Type B pancreatic cell (in vitro differentiated cells): ENCODE data around the genes PROKR2 and SLX4IP.

- PRO-cap, result no peak
These were observed 23.9 kb downstream of the CDS2 start for GRCh38 chr20:5150659-5151105.

GRCh38 chr20:5189712-5190572 is 63.1 kb downstream of the CDS2 start:
- PRO-cap, result no peak

GRCh38 chr20:5265388-5265587 is 51.5 kb downstream of the PROKR2 start:
- PRO-cap, result no peak

GRCh38 chr20:5316382-5317197 is at the start of gene PROKR2:
Gene PROKR2, minus strand, starts transcription at chr20:5316954.
- PRO-cap, result unidirectional peak, minus-strand start at chr20:5316954

DNA sequence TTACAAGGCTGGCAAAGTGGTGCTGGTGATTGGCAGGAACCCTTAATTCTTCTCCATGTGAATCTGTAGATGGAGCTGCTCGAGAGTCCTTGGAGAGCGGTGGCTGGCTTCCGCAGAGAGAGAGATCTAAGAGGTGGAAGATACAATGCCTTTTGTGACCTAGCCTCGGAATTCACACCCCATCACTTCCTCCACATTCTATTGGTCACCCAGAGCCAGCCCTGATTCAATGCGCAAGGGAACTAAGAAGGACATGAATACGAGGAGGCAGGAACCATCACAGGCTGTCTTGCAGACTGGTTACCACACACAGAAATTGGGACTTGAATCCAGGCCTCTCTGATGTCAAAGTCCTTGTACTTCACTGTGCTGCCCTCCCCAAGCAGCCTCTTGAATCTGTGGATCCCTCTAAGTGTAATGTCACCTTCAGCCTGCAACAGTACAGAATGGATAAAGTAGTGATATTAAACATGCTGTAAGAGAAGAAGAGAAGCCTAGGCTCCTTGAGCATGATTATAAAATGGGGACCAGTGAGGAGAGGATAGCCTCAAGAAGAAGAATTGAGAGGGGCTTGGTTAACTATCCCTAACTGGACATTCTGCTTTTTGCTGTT is 129.0 kb upstream of the PROKR2 start:
- PRO-cap, result no peak

GRCh38 chr20:5574605-5575061 is 36.2 kb downstream of the GPCPD1 start:
- PRO-cap, result no peak

- PRO-cap, result no peak
These were observed 7.5 kb downstream of the CHGB start for GRCh38 chr20:5918872-5919224.

- PRO-cap, result no peak
These were observed 8.0 kb downstream of the TRMT6 start for GRCh38 chr20:5942307-5942833.

DNA sequence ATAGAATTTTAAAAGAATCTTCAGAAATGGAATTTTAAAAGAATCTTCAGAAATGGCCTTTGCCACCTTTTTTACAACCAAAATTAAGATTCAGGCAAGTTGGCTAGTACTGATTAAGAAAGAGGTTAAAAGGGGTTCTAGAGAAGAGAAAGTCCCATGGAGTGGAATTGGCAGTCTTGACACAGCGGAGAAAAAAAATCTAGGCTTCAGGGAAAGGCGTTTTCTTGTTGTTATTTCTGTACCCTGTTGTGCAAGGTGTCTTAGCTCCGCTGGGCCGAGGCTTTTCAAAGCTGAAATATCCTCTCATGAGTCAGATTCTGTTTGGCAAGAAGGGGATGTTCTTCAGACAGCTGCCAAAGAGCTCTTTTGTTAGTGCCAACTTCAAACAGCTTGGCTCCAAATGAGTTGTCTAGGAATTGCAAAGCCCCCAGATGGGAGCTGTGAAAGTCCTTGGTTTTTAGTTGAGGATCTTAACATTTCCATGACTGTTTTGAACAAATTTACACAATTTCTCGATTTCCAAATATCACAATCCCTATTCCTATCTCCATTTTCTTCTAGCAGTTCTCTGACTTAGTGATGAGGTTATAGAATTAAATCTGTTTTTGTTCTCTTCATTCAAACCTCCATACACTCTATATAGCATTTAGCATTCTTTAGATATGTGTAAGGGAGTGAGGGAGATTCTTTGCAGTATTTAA is 2.3 kb downstream of the CRLS1 start:
- PRO-cap, result no peak

- PRO-cap, result no peak
These were observed 7.4 kb downstream of the CRLS1 start for GRCh38 chr20:6013048-6014087.

- PRO-cap, result no peak
These were observed 110.4 kb upstream of the BMP2 start for GRCh38 chr20:6656944-6657550.

DNA sequence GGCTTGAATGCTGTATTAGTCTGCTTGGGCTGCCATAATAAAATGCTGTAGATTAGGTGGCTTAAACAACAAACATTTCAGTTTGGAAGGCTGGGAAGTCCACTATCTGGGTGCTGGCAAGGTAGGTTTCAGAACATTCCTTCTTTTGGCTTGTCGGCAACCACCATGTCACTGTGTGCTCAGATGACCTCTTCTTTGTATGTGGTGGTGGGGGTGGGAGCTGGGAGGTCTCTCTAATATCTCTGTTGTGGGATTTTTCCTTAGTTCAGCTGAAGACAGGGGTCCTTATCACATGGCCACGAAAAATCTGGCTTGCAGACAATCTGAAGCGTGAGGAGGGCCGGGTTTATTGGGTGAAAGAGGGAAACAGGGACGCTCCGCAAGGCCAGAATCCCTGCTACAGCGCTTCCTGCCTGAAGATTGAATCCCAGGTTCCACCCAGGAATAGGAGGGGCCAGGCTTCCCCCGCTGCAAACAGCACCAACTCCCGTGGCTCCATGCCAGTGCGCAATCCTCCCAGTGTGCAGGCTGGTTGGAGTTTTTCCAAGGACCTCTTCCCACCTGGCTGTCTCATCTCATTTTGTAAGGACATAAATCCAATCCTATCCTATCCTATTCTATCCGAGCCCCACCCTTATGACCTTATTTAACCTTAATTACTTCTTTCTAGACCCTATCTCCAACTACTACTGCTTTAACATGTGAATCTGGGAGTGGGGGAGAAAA is 299.9 kb downstream of the PLCB1 start:
- PRO-cap, result no peak

DNA sequence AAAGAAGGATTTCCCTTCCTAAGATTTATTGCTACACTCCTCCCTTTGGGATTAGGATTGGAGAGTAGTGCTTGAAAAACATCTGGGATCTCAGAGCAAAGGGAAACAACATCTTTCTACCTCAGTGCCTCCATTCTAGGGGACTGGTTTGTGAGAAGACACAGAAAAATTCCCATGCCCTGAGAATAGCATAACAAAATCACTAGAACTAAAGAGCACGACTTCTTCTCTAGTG is 135.3 kb upstream of the PLCB4 start:
- PRO-cap, result no peak

- PRO-cap, result no peak
These were observed 184.5 kb upstream of the LAMP5 start for GRCh38 chr20:9329877-9330276.

- PRO-cap, result no peak
These were observed 4.9 kb downstream of the MKKS start for GRCh38 chr20:10428840-10429895.

DNA sequence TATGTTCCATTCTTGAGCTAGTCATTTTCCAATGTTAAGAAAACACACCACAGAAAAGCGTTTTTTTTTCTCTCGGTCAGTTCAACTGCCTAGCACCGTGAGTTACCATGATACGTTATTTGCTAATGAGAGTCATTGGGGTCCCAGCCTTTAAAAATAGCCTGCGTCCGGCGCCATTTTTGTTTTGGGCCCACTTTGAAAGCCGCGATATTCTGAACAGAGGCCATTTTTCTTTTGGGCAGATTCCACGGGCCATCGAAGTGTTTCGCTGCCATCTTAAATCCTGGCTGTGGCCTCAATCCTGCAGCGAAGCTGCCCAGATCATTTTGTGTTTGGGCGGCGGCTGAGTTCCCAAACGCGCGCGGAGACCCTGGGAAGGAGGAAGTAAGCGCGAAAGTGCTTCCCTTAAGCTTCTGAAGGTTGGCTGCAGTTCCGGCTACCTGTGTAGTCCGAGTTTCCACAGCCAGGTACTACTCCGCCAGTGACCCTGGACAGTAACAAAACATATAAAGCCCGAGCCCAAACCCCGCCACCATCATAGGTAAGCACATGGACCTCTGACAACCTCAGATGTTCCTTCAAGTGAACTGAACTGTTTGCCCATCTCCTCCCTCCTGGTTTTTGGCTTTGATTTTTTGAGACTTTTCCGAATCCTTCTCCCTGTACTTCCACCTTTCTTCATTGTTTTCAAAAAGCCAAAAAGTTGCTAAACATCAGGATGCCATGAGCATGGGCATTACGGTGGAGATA is at the start of gene SLX4IP:
SLX4IP (plus strand) TSS at position 393 of the 750 bp plus-strand sequence.
- PRO-cap, result bidirectional peak, plus-strand start at position 319 of the sequence, minus-strand start at position 127 of the sequence

DNA sequence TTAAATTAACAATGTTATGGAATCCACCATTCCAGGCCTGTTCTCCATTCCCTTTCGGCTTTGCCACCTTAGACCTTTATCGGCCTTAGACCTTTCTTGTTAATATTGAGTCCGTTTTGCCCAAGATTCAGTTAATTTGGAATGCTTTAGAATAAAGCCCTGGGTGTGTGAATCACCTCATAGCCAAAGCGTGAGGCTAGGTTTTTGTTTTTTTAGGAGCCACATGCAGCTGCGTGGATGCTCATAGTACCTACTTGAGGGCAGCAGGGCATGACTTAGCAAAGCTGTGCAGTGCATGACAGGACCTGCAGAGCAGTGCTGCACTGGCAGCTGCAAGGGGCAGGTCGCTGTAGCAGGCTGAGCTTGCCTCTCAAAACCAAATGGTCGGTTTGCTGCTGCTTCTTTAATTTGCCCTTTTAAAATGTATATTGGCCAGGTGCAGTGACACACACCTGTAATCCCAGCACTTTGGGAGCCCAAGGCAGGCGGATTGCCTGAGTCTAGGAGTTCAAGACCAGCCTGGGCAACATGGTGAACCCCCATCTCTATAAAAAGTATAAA is 116.1 kb downstream of the JAG1 start:
- PRO-cap, result no peak

DNA sequence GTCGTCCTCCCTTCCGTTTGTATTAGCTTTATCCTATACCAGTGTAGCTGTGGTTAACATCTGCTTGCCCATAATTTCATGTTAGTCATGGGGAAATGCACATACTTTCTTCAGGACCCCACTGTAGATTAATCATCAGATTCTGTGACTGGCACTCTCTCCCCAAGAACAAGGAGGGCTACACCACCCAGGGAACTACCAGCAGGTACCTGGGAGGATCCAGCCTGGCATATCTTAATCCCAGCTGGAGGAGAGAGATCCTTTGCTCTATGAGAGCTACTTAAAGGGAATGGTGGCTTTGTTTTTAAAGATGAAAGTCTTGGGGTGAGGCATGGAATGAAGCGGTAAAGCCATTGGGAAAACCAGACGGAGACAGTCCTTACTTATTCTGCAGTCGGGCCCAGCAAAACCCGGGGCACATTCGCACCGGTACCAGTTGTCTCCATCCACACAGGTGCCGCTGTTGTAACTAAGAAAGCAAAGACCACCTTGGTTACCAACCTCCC is 30.4 kb downstream of the JAG1 start:
- PRO-cap, result no peak

GRCh38 chr20:10667789-10668389 is 5.9 kb downstream of the JAG1 start:
- PRO-cap, result no peak

- PRO-cap, result bidirectional peak, plus-strand start at chr20:10674512, minus-strand start at chr20:10674521; unidirectional peak, minus-strand start at chr20:10674862; unidirectional peak, minus-strand start at chr20:10674969
These were observed 851 bp upstream of the JAG1 start for GRCh38 chr20:10674299-10675401.